Sternocleidomastoid (tissue), 1 donor: ENCODE measurements around the gene DHTKD1.

DNA sequence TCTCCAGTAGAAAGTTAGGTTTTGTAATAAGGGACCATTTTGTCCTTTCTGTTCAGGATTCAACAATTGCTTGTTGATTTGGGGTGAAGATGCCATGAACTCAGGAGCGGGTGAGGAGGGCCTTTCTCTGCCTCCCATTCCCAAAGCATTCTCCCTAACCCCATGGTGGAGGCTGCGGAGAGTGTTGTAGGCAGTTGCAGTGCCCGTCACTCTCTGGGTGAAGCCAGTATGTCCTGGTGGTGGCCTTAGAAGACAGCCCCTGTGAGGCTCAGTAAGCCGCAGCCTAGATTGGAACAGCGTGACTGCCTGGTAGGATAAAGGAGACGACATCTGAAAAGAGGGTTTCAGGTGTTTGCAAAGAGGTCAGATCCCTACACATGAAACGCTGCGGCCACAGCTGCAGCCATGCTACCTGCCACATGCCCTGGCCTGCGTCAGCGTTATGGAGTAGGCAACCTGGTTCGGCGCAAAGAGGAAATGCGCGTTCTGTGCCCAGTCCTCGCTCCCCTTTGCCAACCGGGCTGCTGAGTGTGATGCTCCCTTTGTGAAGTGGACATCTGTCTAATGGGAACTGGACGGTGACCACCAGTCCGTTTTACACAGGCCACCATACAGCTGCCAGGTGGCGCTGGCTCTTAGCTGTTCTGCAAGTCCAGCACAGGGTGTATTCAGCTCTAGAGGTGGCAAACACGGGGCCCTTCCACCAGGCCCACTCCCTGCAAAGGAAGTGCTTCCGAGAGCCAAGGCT is 160.2 kb downstream of the CELF2 start:
- PRO-cap = no peak

GRCh38 chr10:11182962-11183526 is 165.4 kb downstream of the CELF2 start:
- PRO-cap = no peak

DNA sequence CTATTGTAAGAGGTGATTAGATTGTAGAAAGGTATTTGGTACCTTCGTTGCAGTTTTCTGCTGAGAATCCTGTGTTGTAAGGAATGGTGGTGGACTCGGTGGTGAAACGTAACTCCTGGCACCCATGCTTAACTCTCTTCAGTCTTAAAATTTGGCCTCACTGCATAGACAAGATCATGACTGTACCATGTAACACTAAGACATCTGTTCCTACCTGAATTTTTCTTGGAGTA is 184.1 kb downstream of the CELF2 start:
- PRO-cap = no peak

DNA sequence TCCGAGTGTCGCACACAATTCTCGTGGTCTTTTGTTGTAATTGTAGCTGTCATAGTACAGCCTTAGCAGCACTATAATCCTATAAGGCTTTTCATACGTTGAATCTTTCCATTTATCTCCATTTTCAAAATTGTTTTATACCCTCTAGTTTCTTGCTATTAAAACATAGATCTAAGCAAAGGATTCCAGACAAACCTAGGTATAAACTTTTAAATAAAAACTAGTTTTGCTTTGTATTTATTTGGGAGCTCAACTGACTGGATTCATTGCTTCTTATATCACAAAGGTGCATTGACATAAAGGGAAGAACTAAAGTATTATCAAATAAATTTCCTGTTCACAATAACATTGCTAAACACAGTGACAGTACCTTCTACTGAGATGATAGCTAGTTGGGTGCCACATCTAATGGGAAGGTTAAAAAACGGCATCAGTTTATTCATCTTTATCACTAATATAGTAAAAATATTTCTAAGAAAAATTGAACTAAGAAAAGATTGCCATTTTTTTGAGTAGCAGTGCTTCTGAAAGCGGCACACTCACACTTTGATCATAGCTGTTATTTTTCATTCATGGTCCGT is 220.7 kb downstream of the CELF2 start:
- PRO-cap = no peak

DNA sequence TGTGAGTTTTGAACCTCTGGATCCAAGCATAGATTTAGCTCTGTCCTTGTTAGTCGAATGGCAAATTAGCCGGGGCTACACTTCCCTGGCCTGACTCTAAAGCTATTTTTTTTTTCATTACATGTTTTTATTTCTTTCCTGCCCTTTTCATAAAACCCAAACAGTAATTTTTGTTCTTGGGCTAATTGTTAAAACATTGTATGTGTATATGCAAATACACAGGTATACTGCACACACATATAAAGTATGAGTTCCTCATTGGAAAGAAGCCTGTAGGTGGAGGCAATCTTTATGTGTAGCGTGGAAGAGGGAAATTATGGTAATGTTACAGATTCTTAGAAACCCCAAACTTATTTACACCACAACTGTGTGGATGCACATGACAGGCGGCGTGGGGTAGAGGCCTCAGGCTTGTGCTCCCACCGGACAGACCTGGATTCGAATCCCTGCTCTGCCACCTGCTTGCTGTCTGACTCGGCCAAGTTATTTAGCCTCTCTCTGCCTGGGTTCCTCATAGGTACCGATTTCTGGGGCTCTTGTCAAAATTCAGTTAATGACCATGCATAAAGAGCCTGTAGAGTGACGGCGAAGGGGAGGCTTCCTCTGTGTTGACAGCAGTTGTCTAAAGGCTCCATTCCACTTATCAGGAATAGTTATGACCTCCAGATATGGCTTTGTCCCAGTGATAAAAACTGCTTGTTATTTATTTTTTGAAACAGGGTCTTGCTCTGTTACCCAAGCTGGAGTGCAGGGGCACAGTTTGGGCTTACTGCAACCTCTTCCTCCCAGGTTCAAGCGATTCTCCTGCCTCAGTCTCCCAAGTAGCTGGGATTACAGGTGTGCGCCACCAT is 223.1 kb downstream of the CELF2 start:
- PRO-cap = no peak

GRCh38 chr10:11252598-11253047 is 235.0 kb downstream of the CELF2 start:
- PRO-cap = no peak

DNA sequence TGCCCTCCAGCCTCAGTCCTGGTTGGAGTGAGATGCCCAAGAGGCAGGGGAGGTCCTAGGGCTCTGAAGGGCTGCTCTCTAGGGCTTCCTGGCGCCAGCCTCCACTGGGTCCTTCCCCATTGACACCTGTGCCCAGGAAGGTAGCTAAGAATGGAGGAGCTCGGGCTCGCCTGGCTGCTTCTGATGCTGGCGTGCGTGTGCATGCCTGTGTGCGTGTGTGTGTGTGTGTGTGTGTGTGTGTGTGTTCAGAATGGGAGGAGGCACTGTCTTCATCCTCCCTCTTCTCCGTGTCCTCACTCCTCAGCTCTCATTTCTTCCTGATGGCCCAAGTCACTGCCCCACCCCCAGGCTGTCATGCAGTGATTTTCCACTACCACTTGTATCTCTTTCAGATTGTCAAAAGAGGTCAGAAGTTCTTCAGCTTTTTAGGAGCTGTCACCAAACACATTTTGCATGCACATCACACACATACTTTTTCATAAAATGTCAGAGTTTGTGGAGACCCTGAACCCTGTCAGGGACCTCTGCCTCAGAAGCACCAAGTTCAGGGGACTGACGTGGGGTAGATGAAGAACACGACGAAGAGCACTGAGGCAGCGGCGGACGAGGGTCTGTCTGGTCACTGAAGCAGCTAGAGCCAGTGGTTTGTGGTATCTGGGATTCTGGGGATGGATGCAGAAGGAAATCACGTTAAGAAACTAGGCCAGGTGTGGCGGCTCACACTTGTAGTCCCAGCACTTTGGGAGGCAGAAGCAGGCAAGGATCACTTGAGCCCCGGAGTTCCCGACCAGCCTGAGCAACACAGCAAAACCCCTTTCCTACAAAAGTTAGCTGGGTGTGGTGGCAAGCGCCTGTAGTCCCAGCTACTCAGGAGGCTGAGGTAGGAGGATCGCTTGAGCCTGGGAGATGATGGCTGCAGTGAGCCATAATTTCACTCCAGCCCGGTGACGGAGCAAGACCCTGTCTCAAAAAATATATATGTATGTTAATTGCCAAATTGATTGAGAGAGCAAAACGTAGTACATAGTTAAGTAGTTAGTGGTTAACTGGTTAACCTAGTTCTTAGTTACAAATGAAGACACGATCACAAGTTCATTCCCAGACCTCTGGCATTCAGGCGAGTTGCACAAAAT is 263.5 kb downstream of the CELF2 start:
- PRO-cap = no peak

DNA sequence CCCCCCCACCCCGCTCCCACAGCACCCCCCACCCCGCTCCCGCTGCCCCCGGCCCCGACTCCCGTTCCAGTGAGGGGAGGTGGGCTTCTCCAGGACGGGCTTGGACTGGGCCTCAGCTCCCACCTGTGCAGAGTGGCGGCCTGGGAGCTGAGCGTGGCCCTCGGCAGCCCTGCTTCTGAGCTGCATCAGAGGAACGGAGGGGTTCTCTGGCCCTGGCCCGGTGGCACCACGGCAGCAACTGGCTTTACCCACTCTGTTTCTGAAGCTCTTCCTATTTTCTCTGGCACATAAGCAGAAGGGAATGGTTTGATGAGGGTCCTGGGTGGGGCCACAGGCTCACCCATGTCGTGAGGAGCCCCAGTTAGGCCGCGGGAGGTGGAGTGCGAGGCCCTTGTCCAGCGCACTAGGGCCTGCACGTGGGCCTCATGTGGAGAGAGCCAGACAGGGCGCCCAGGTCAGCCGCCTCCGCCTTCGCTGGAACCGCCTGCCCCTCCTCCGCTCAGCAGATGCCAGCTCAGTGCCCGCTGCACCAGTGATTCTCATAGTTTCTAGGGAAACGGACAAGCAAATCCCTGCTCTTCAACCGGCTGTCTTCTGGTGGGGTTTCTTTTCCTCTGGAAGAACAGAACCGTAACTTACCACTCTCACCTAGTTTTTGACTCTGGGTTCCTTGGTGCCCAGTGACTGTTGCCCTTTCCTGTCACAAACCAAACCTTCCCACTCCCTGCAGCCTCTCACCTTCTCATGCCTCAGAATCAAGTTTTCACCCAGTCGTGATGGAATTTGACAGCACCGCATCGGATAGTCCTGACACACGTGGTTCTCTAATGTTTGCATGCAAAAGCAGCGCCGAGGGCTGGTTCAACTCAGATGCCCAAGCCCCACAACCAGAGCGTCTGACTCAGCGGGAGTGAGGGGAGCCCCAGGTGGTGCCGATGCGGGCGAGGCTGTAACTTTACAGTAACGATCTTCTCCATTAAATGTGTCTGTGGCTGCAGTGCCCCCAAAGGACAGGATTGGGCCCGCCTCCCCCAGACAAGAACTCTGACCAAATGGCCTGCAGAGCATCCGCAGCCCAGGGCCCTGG is 284.2 kb downstream of the CELF2 start:
- PRO-cap = no peak

DNA sequence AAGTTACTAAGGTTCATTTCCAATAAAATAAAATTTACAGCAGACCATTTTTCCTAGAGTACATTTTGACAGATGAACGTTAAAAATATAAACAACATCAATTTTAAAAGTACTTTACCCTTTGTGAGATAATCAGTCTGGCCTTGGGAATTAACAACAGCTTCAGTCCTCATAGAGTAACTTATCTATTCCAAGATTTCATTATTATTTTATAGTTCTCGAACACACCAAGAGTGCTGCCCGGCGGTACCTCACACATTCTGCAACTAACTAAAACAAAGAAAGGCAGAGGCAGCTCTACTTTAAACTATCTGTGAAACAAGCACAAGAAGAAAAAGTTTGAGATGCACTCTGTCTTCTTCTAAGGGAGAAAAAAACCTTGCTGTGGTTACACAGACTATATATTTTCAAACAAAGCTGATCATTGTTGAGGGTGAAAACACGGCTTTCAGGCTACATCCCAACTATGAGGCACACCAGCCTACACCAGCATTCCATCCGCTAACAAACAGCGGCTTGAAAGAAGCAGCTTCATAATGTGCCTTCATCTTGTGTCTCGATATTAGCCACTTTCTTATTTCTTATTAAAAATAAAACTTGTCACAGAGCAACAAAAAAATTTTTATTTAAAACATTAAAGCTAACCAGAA is 79.3 kb downstream of the USP6NL start:
- PRO-cap = no peak

- PRO-cap = no peak
These were observed 72.2 kb downstream of the USP6NL start for GRCh38 chr10:11538817-11539983.

DNA sequence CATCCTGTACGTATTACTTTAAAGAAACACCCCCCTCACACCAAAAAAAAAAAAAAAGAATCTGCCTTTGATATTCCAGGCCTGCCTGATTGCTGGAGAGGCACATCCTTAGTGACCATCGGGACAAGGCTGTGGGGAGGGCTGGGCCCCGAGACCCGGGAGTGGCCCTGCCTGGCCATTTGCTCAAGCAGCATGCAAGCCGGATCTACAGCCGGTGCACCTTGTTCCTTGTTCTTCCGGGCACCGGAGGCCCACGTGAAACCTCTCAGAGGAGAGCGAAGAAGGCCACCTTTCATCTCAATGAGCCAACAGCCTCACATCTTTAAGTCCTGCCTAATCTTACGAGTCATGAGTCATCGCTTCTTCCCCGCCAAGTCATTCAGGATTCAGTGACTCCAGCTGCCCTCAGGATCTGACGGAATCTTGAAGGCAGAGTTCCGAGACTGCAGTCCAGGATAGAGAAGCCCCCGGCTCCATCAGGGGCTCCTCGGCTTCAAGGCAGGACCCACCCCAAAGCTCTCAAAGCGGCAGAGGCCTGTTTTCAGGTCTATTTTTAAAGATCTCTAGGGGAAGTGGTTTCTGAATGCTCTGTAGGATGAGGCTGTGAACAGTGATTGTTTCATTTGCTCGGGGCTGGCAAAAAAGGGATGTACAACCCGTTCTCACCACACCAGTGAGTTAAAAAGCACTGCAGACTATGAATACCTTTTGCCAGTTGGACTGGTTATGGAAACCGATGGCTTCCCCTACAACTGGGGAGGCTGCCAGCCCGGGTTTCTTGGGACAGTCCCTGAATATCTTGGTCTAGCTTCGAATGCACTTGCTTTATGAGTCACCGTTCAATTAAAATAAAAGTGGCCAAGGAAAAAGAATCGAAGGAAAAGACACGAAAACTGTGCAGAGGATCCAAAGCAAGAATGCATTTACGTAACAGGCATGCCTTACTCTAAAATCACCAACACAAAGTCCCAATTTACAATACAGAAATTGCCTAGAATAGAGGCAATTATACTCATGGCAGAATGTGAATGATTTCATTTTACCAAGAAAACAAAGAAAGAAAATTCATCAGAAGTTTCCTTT is 57.2 kb upstream of the ECHDC3 start:
- PRO-cap = unidirectional peak, plus-strand start at position 418 of the sequence

DNA sequence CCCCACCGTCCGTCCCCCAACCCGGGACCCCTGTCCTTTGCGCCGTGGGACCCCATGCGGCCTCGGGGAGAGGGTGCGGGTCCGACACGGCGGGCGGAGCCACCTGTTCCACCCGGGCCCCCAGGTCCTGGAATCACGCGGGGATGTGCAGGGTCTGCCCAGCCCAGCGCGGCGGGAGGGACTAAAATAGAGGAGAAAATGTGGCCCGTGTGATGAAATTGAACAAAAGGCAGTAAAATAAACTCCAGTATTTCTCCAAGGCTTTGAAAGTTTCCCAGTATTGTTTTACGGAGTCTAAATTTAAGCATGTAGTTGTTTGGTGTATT is 619 bp downstream of the PROSER2 start:
- PRO-cap = no peak

- PRO-cap = bidirectional peak, plus-strand start at chr10:12069009, minus-strand start at chr10:12068742
These were observed at the start of gene DHTKD1 for GRCh38 chr10:12068344-12069140. Gene DHTKD1 (plus strand): TSS chr10:12068954.

GRCh38 chr10:12130110-12130822 is 789 bp downstream of the SEC61A2 start:
- PRO-cap = no peak

GRCh38 chr10:12322613-12323122 is 26.7 kb upstream of the CAMK1D start:
- PRO-cap = no peak

DNA sequence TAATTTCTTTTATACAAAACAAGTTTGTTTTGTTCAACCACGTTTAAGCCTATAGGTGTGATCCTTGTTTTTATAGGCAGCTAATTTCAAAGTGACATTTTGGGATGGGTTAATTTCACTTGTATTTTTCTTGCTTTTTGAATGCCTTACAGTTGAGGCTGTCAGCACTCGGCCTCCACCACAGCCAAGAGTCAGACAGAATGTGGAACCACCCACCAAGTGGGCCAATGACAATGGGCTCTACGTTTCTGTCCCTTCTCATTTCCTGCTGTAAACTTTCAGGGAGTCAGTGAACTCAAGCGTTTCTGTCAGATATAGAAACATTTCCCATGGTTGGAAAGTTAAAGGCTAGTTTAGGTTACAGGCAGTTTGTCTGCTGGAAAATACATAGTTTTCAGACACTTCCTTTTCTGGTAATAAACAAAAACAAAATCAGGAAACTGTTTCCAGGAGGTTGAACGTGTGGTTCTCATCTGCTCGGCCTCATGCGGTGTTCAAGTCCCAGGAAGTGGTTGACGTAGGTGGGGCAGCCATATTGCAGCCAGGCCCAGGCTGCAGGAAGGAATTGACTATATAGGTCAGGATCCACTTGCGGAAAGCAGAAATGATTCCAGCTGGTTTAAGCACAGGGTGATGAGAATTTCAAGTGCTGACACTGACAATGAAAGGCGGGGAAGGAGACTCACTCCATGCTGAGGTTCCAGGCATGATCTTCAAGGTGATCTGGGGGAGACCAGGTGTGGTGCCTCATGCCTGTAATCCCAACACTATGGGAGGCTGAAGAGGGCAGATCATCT is 245.2 kb downstream of the CAMK1D start:
- PRO-cap = no peak

GRCh38 chr10:12609082-12609898 is 259.9 kb downstream of the CAMK1D start:
- PRO-cap = no peak

DNA sequence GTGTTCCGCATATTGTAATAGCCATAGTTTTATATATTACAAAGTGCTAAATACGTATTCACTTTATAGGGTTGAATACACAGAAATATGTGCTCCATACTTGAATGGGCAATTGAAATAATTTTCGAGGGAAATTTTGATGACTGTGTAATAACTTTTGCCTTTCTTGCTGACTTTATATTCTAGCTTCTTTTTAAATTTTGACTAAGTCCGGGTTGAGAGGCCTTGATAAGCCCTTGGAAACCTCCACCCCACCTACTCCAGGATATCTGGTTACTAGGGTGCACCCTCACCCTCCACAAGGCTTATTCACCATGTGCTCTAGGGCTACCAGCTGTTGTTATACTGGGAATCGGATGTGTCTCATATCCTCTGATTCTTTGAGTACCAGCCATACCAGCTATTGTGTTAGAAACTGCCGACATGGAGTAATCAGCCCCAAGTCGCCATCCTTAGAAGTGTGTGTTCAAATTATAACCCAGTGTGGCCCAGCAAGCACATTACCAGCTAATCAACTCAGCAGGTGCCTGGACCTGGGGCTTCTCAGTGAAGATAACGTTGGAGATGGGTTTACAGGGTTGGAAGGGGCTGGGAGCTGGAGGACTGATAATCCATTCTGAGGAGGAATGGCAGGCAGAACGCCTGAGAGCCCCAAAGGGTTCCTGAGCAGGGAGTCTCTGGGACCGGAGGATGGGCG is 265.3 kb downstream of the CAMK1D start:
- PRO-cap = no peak

GRCh38 chr10:12628921-12629281 is 279.6 kb downstream of the CAMK1D start:
- PRO-cap = no peak

DNA sequence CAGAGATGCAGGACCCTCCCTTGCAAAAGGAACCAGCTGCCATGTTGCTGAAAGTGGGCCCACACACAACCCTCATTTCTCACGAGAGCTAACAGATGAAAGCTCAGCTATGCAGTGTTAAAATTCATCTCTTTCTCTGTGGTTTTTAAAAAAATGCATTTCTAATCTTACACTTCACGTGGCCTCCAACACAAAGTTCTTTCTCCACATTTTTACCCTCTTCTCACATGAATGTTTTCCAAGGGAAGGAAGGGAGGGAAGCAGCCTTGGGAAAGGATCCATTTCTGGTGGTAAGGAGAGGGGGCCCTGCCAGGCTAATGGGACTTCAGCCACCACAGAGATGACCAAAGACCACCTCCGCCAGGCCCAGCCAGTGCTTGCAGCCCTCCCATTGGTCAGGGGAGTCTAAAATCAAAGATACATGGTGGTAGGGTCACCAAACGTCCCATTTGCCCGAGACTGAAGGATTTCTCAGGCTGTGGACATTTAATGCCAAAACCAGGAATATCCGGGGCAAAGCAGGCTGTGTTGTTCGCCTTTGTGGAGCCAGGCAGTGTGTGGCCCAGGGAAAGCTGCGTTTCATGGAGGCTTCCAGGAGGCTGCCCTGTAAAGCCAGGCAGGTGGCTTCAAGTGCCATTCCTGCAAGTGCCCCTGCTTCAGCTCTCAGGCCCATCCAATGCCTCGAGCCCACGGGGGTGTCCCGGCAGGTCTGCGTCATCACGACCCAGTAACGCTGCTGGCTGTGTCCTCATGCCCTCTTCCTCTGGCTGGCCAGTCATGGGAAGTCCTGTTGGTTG is 171.3 kb downstream of the CCDC3 start:
- PRO-cap = no peak